M059J (cell line): ENCODE measurements around a stretch of chr18.

- RAMPAGE, long total RNA = no peak
Observed at GRCh38 chr18:80045396-80046296, 11.4 kb downstream of the RBFA start.

DNA sequence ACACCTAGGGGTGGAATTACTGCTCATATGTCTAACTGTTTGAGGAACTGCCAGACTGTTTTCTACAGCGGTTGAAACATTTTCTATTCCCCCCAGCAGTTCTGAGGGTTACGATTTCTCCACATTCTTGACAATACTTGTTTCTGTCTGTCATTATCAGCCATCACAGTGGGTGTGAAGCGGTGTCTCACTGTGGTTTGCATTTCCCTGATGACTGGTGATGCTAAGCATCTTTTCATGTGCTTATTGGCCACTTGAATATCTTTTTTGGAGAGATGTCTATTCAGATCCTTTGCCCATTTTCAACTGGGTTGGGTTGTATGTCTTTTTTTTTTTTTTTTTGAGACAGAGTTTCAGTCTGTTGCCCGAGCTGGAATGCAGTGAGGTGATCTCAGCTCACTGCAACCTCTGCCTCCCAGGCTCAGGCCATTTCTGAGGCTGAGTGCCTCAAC lies 63.0 kb downstream of the ADNP2 start:
- RAMPAGE, long total RNA = no peak

- RAMPAGE, long total RNA = no peak
Observed at GRCh38 chr18:80210120-80210580, 37.2 kb downstream of the PARD6G start.